Lower leg skin (tissue), 2 donors: ENCODE results near the genes LIF, SF3A1, SEC14L4, SEC14L6 and SLC35E4.

GRCh38 chr22:29800952-29801637 is 33.9 kb downstream of the UQCR10 start:
- PRO-cap = no peak
- RAMPAGE, long total RNA, 2 experiments = start-site peak on the minus strand in 1 of 2 experiments, at chr22:29800999-29801052 at its widest, 23 reads per replicate

DNA sequence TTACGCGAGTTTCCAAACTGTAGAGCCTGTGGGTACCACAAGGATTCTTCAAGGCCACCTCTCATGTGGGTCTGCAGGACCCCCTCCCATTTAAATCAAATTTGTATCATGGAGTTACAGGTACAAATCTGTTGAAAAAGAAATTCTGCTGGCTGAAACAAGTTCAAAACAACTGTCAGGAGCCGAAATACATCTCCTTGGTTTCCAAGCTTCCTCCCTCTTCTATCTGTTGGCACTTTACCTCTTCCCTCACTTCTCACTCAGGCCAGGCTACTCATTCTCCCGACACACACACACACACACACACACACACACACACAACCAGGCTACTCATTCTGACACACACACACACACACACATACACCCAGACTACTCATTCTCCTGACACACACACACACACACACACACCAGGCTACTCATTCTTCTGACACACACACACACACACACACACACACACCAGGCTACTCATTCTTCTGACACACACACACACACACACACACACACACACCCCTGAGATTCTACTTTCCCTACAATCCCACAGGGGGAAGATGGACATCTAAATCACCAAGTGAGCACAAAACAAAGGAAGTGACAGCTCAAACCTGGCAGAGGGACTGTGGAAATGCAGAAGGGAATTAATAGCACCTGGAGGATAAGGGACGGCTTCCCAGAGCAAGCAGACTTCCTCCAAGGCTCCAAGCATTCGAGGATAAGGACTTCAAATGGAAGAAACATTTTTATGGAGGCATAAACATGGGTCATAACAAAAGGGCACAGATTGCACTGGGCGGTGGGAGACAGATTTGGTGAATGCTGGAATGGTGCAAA is 10.4 kb downstream of the ASCC2 start:
- PRO-cap = no peak
- RAMPAGE, long total RNA, 2 experiments = no peak in any of the 2 experiments

DNA sequence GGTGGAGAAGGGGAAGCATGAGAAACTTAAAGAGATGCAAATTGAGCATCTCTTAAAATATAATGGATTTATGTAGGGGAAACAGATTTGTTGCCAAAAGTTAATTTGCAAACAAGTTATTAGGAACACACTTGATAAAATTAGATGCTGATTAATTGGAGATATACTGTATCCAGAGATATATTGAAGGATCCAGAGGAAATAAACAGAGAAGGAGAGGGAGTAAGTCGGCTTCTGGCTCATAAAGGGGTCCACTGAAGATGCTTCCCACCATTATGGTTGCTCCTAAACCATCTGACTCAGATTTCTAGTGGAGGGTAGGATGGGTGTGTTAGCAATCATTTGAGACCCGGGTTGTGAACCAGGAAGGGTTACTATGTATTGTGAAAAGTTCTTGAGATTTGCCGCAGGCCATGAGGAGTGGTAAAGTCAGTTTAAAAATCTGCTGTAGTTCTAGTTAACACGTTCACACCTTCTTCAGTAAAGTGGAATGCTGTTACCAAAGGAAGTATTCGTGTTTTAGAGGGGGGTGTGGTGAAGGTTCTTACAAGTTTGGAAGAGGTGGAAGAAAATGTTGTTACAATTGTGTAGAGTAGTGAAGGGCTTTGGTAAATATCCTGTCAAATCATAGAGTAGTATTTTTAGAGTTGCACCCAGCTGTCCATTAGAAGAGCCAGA is 2.5 kb downstream of the MTMR3 start:
- PRO-cap = no peak
- RAMPAGE, long total RNA, 2 experiments = no peak in any of the 2 experiments

GRCh38 chr22:30002709-30003542 is 77.3 kb upstream of the HORMAD2 start:
- PRO-cap = no peak
- RAMPAGE, long total RNA, 2 experiments = no peak in any of the 2 experiments

GRCh38 chr22:30196701-30197296 is 49.8 kb downstream of the LIF start:
- PRO-cap = no peak
- RAMPAGE, long total RNA, 2 experiments = no peak in any of the 2 experiments

GRCh38 chr22:30208700-30209496 is 37.7 kb downstream of the LIF start:
- PRO-cap = unidirectional peak, plus-strand start at chr22:30209044
- RAMPAGE, long total RNA, 2 experiments = no peak in any of the 2 experiments

GRCh38 chr22:30246322-30246981 is at the start of gene LIF:
TSS of gene LIF (minus strand) at chr22:30246759.
- PRO-cap = unidirectional peak, minus-strand start at chr22:30246759
- RAMPAGE, long total RNA, 2 experiments = no peak in any of the 2 experiments

DNA sequence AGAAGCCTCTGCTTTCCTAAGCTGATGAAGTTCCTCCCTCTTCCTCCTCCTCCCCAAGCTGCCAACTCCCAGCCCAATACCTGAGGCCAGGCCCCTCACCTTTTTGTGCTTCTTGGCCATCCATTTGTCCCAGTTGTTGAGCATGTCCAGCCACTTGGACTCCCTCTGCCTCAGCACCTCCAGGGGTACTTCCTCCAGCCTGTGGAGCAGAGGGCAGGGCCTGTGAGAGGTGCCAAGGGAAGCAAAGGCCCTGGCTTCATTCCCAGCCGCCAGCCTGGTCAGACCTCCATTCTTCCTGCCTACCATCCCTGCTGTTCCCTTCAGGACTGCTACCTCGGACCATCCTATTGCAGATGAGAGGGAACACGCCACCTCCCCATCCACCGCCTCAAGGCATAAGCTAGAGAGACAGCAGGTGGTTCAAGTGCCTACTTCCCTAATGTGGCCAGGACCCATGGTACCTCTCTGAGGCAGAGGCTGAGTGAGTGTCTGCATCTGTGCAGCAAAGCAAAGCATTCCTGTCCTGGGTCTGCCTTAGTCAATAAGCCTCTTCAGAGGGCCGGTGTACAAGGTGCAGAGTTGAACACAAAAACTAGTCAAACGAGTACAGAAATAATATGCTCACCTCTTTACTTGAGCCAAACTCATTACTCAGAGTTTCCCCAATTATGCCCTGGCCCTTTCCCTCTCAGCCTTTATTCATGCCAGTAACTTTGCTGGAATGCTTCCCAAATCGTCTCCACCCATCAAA is 15.3 kb upstream of the CASTOR1 start:
- PRO-cap = no peak
- RAMPAGE, long total RNA, 2 experiments = no peak in any of the 2 experiments

- PRO-cap = bidirectional peak, plus-strand start at chr22:30305793, minus-strand start at chr22:30305631
- RAMPAGE, long total RNA, 2 experiments = no peak in any of the 2 experiments
Observed at GRCh38 chr22:30305477-30305910, 16.2 kb upstream of the CASTOR1 start.

- PRO-cap = no peak
- RAMPAGE, long total RNA, 2 experiments = start-site peak on the minus strand in 1 of 2 experiments, at chr22:30340321-30340326 at its widest, 131 reads per replicate
Observed at GRCh38 chr22:30340041-30340609, 13.4 kb upstream of the TBC1D10A start.

DNA sequence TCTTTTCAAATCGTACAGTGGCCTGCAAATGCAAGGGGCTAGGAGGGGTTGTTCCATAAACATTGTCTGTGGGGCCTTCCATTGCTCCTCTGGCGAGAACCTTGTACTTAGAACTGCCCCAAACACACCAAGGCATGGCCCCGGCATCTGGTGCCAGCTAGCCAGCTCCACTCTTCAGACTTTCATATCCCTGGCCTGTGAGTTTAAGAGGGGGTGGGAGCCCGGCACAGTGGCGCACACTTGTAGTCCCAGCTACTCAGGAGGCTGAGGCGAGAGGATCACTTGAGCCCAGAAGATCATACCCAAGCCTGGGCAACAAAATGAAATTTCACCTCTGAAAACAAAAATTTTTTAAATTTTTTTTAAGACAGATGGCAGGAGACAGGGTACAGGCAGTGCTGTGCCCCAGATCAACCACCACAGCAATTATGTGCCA is 8.5 kb downstream of the SF3A1 start:
- PRO-cap = no peak
- RAMPAGE, long total RNA, 2 experiments = no peak in any of the 2 experiments

DNA sequence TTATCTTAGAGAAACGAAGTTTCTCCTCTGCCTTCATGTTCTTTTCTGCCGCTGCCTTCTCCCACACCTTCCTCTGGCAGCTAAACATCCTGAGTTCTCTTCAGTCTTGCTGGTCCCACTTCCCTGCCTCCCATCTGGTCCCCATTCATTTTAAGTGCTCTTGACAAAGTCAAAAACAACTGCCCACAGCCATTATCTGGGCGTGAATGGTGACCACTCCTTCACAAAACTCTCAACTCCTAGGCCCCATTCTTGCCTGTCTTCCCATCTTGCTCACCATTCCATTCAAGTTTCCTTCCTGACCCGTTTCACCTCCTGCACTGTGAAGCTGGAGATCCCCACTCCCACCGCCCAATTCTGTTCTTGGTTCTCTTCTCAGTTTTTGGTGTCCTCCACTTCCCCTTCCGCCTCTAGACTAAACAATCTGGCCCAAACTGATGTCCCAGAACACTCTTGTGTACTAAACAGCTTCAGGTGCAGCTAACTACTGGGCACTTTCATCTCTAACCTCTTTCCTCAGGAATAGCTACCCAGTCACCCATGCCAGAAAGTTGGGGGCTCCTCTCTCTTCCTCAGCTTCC is 2.4 kb downstream of the SF3A1 start:
- PRO-cap = no peak
- RAMPAGE, long total RNA, 2 experiments = no peak in any of the 2 experiments

- PRO-cap = bidirectional peak, plus-strand start at chr22:30356989, minus-strand start at chr22:30356926
- RAMPAGE, long total RNA, 2 experiments = start-site peak on the minus strand in 2 of 2 experiments, at chr22:30356875-30356933 at its widest, 1,135 to 1,300 reads per replicate
Observed at GRCh38 chr22:30356266-30357254, at the start of gene SF3A1. TSS of gene SF3A1 (minus strand) at chr22:30356894.

- PRO-cap = no peak
- RAMPAGE, long total RNA, 2 experiments = no peak in any of the 2 experiments
Observed at GRCh38 chr22:30375287-30375717, 11.9 kb downstream of the RNF215 start.

- PRO-cap = bidirectional peak, plus-strand start at chr22:30423707, minus-strand start at chr22:30423669; bidirectional peak, plus-strand start at chr22:30424167, minus-strand start at chr22:30423942
- RAMPAGE, long total RNA, 2 experiments = start-site peak on the minus strand in 2 of 2 experiments, at chr22:30423602-30423968 at its widest, 7 to 17 reads per replicate
Observed at GRCh38 chr22:30423529-30424000, 2.0 kb upstream of the MTFP1 start.

DNA sequence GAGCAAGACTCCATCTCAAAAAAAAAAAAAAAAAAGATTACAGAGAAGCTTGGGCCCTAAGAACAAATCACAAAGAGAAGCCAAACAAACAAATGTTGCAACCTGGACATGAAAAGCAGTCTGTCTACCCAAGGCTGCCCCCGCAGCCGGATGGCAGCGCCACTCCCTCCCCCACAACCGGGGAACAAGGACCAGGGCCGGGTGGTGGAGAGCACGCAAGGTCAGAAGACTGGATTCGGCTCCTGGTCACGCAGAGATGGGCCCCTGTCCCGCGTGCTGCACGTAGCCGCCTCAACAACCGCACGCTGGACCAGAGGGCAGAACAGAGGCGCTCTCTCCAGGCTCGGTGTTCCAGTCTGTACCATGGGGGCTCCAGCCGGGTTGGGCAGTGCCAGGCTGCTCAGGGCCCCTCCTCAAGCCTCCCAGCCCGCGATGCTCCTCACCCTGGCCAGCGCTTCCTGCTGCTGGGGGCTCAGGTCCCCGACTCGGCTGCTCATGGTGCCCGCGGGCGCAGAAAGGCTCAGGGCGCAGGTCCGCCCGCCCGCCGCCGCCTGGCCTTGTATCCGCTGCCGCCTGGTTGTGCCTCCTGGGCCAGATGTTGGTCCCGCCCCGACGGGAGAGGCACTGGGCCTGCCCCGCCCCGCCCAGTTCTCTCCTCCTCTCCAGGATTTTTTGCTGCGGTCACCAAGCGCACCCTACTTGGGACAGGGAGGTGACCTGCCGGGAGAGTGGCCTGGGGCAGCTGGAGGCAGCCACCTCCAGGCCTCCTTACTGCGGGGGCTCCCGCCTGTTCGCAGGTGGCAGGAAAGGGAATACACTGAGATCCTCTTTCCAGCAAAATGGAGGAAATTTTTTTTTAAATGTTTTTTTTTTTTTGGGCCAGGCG is at the start of gene SEC14L4:
TSS of gene SEC14L4 (minus strand) at position 581 of the 886 bp plus-strand sequence.
- PRO-cap = unidirectional peak, minus-strand start at position 559 of the sequence
- RAMPAGE, long total RNA, 2 experiments = no peak in any of the 2 experiments

DNA sequence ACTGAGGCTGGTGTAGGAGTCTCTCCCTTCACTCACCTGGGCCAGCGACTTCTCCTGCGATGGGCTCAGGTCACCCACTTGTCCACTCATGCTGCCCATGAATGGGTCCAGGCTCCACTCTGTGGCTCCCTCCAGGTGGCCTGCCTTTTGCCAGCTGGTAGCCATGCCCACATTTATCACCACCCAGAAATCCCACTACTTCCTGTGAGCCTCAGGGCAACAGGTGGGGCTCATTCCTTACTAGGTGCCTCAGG is at the start of gene SEC14L6:
TSS of gene SEC14L6 (minus strand) at position 149 of the 254 bp plus-strand sequence.
- PRO-cap = no peak
- RAMPAGE, long total RNA, 2 experiments = start-site peak on the minus strand in 2 of 2 experiments, centred at positions 137 to 141 of the sequence, 36 to 53 reads per replicate

DNA sequence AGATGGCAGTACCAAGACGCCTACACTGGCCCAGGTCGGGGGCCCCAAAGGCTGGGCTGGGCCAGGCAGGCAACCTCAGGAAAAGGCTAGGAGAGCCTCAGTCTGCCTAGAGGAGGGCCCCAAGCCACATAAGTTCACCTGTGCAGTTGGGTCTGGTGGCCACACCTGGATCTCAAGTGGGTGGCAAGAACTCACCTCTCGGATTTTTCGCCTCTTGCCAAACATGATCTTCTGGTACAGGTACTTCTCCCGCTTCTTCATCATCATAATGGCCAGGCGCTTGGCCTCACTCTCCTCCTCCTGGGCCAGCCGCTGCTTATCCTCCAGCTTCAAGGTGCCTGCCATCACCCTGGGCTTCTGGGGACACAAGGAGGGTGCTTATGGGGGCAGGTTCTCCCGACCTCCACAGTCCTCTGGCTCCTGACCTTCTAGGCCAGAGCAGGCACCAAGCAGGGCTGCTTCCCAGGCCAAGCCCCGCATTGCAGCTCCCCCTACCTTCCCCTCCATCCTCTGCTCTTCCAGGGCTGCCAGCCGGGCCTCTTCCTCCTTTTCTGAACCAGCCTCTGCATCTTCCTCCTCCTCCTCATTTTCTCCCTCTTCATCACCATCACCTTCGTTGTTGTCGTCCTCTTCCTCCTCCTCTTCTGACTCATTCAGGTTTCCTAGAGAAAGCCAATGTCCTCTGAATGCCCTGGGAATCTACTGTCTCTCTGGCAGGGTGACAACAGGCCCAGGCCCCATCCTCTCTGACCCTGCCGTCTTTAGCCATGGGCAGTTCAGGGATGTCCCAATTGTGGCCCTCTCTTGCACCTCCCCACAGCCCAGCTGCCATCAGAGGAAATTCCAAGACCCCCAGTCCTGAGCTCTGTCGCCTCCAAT is 4.4 kb upstream of the GAL3ST1 start:
- PRO-cap = no peak
- RAMPAGE, long total RNA, 2 experiments = no peak in any of the 2 experiments

DNA sequence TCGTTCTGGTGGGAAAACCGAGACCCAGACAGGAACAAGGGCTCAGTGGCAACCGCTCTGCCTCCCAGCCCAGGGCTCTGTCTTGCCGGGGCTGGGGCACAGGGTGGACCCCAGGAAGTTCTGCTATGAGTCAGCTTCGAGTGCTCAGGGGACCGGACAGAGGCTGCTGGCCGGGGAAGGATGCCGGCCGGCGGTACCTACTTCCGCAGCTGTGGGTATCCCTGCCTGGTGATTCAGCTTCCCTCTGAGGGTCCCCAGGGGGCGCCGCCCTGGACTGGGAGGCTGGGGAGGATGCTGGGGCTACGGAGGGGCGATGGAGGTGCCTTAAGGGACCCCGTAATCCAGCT is 704 bp upstream of the SLC35E4 start:
- PRO-cap = bidirectional peak, plus-strand start at position 159 of the sequence, minus-strand start at position 79 of the sequence
- RAMPAGE, long total RNA, 2 experiments = no peak in any of the 2 experiments

DNA sequence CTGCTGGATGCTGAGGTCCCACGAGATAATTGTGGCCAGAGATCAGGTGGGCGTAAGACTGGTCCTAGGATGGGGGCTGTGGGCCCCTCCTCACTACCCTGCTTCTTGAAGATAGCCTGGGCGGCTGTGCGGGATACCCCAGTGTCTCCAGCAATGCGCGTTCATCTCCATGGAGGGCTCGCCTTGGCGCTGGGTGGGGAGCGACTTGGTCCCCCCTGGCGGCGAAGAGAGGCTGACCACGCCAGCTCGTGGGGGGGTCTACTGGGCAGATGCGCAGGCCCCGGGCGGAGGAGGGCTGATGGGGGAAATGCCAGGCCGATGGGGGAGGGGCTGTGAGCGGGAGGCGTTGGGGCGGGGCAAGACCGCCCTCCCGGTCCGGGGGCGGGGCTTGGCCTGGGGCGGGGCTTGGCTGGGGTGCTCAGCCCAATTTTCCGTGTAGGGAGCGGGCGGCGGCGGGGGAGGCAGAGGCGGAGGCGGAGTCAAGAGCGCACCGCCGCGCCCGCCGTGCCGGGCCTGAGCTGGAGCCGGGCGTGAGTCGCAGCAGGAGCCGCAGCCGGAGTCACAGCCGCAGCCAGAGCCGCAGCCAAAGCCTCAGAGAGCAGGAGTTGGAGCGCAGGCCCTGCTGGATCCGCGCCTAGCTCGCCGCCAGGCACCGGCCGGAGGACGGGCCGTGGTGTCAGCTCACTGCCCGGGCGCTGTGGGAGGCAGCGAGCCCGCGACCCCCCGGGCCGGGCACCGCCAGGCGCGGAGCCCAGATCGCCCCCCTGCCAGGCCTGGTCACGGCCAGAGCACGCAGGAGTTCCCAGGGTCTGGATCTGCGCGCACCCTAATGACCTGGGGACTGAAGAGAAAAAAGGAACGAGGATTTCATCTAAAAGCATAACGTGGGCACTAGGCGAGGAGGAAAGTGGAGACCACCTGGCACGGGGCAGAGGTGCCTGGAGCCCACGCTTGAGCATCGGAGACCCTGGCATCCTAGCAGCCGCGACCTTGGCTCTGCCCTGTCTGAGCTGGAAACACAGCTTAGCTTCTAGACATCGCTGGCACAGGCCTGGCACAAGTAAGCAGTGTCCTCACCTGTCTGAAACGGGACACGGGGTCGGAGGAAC is at the start of gene SLC35E4:
TSS of gene SLC35E4 (plus strand) at position 531 of the 1,109 bp plus-strand sequence.
- PRO-cap = bidirectional peak, plus-strand start at position 531 of the sequence, minus-strand start at position 320 of the sequence
- RAMPAGE, long total RNA, 2 experiments = no peak in any of the 2 experiments